ENCODE results near the gene CD93.

DNA sequence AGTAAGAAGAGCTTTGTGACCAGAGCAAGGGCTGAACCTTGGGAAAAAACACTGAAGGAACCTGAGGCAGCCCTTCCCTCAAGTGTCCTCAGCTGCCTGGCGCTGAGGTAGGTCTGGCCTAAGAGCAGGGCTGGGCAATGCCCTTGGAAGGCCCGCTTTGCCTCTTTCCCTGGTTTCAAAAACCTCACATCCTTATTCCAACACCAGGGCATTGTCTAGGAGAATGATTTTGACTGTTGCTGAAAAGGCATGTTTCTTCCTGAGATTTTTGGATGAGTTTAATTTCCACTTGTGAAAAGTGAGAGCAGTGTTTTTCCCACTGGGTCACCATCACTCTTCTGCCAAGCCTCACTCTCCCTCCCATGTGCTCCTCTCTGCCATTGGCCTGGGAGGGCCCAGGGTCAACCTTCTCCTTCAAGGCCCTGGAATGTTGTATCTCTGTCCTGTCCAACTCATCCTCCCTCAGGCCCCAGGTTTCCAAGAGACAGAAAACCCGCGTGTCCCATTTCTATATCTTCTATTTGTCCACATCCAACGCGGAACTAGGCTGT, 173.1 kb downstream of the SCP2D1 start:
- RRBS = no CpG with 5 or more reads among the region's 6 CpGs

GRCh38 chr20:18989587-18990154, 176.1 kb downstream of the SCP2D1 start:
- RRBS = no CpG with 5 or more reads among the region's 8 CpGs

DNA sequence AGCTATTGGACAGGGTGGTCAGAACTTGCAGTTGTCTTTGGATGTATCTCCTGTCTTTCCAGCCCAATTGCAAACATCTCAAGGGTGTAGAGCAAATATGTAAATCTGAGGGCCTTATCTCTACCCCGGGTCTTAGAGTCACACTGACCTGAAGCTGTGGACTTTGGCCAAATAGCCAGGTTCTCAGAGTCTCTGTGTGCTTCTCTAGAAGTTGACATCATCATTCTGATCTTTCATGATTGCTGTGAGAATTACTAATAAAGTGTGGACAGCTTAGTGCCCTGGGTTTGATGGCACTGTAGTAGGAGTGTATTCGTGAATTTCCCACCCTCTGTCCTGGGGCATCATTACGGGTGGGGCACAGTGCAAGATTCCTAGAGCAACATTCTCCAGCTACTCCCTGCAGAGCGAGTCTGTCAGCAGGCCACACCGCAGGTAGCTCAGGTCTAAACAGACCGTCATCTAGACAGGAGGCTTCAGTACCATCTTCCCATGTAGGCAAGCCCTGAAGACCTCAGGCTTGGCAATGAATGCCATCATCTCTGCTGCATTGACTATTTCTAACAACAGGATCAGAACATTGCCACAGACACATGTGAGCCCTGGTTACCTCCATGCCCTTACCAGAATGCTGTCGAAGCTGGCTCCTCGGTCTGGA, 71.2 kb downstream of the SLC24A3 start:
- RRBS = no CpG with 5 or more reads among the region's 8 CpGs

GRCh38 chr20:19552197-19552466, 205.9 kb upstream of the RIN2 start:
- RRBS = no CpG with 5 or more reads among the region's 2 CpGs

DNA sequence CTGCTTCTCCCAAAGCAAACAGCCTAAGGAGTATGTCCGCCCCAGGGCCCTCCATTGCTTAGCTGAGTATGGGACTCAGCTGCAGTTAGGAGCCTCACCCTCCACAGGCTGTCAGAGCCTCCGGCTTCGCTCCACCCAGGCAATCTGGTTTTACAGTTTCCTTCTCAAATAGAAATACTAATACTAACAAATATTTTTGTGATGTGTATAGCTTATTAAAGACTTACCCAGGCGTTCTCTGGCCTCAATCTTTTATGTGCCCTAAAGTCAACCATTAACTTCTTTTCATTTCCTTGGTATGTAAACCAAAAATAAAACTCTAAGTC, 17.7 kb downstream of the RIN2 start:
- RRBS = no CpG with 5 or more reads among the region's 4 CpGs

DNA sequence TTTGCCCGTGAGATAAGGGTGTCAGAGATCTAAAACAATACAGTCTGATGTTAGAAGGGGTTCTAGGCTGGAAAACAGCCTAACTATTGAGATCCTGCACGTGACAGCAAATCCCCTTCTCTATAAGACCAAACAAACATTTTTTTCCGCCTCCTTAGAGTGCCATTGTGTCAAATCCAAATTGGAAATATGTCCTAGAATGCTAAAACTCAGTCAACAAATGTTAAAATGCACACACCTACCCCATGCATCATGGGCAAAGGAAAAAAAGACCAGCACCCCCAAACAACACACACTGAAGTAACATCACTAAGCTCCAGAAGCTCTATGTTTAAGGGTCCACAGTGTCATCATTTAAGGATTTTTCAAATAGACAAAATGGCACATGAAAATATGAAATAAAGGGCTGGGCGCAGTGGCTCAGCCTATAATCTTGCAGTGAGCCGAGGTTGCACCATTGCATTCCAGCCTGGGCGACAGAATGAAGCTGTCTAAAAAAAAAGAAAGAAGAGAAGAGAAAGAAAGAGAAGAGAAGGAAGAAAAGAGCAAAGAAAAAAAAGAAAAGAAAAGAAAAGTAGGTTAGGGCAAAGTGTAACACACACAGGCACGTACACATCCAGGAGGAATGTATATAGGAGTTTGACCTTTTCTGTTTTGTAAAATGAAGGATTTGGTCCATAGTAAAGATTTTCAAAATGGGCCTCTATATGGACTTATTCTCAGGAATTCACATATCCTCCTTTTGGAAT, 37.7 kb downstream of the RIN2 start:
- RRBS = no CpG with 5 or more reads among the region's 7 CpGs

- RRBS = no CpG with 5 or more reads among the region's 7 CpGs
Observed at GRCh38 chr20:20021003-20021364, 3.8 kb downstream of the NAA20 start.

DNA sequence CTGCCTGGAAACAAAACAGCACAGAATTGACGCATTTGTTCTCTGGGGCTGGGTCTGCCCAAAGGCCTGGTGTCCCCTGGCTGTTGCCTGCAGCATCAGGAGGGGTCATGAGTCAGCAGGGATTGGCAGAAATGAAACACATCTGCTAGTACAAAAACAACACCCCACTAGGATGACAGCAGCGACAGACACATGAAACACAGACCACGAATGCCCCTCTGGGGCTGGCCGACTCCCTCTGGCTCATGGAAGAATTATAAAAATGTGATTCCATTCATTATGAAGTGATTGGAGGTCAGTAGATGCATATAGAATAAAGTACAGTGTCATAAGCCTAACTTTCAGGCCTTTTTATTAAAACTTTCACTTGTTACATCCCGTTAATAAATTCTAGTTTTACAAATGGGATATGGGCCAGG, 157.5 kb upstream of the INSM1 start:
- RRBS = no CpG with 5 or more reads among the region's 5 CpGs

DNA sequence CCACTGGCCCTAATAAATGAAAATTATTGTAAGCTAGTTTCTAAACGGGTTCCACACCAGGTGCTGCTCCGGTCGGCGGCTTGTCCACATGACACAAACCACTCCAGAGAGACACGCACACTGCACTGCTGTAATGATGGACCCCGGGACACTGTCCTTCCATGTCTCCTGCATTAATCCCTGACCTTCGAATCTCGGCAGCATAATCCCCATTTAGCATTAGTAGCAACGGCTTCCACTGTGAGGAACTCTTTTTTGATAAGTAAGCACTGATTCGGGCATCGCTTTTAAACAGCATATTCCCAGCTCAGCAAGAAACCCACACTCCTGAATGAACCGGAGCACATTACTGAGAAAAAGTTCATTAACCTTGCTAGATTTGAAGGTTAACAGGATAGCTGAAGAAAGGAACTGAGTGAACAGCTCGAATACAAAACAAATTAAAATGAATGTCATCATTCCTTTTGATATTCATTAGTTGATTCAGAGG, 43.6 kb downstream of the INSM1 start:
- RRBS = 91% methylated on average over 5 of the region's 13 CpGs

DNA sequence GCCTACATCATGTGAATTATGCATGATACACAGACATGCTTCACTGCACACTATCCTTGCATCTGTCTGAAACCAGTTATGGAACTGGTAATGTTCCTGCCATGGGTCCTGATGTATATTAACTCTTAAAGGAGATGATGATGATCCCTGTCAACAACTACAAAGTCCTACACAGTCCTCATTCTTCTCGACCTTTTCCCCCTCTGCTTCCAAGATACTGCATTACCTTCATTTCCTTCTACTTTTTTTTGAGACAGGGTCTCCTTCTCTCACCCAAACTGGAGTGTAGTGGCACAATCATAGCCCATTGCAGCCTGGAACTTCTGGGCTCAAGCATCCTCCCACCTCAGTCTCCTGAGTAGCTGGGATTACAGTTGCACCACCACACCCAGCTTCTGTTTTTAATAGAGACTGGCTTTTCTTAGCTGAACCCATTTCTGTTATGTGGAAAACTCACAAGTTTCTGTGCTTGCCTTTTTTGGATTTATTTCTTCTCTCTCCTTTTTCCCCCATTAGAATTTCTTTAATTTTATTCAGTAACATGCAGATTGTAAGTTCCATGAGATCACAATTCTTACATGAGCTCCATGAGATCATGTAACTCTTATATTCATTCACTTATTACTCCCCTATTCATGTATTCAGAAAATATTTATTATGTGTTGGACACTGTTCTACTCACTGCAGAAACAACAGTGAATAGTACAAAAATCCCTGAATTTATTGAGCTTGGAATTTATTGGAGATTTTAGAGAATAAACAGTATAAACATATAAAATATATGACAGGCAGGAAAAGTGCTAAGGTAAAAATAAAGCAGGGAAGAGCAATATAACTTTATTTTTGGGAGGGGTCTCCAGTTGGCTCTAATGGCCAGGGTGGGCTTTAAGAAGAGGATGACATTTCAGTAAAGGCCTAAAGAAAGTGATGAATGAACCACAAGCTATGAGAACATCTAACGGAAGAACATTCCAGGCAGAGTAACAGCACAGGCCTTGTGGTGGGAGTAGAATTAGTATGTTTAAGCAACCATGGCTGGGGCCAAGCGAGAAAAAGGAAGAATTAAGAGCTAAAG, 105.7 kb downstream of the INSM1 start:
- RRBS = no CpG with 5 or more reads among the region's 3 CpGs

DNA sequence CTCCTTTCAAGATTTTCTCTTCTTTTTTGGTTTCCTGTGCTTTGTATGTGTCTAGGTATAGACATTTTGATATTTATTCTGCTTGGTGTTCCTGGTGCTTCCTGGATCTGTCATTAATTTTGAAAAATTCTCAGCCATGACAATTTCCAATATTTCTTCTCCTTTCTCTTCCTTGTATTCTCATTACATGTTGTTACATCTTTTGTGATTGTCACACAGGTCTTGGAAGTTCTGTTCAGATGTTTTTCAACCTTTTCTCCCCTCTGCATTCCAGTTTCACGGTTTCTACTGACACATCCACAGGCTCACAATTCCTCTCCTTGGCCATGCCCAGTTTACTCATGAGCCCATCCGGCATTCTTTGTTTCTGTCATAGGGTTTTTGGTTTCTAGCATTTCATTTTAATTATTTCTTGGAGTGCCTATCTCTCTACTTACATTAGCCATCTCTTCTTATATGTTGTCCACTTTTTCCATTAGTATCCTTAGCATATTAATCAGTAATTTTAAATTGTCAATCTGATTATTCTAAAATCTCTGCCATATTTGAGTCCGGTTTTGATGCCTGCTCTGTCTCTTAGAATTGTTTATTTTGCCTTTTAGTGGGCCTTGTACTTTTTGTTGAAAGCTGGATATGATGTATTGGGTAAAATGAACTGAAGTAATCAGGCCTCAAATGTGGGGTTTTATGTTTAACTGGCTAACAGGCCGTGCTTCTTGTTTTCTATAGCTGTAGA, 118.8 kb downstream of the INSM1 start:
- RRBS = no CpG with 5 or more reads among the region's 4 CpGs

- RRBS = no CpG with 5 or more reads among the region's 6 CpGs
Observed at GRCh38 chr20:20490734-20491313, 122.9 kb downstream of the INSM1 start.

DNA sequence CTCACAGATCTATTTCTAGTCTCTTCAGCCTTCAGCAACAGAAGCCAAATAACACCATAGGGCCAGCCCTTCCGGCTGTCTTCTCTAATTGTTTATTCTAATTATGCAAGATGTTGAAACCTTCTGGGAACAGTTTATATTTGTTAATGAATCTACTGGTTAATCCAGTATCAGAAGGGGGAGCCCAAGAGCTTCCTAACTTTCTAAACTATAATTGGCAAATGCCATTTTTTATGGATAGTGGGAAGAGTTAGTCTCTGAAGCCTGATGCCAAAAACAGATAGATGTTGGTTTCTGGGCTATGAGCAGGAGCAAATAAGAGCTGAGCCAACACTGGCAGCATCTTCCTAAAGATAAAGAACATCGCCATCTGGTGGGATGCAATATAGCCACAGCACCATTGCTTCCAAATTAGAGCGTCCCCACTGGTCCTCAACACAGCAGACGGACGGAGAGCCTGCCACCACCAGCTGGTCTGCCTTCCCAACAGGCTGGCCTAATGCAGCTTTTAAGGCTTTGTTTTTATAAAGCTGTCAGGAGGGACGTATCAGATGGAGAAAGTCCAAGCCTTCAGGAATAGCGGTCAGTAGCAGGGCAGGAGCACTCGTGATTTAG, 118.9 kb downstream of the RALGAPA2 start:
- RRBS = no CpG with 5 or more reads among the region's 8 CpGs

GRCh38 chr20:21106226-21106545, 19.7 kb upstream of the KIZ start:
- RRBS = no CpG with 5 or more reads among the region's 31 CpGs

- RRBS = 7% methylated on average over 13 of the region's 46 CpGs
Observed at GRCh38 chr20:21514621-21515437, 965 bp upstream of the NKX2-2 start.

DNA sequence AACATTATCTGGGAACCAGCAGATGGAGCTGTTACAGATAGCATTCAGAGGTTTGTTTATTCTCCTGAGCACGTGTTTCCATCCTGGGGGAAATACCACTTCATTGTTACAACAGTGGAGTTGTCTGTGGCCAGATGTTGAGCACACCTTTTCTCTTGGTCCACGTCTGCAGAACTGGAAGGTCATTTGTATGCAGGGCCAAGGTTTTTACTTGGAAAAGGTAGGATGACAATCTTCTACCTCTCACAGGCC, 16.1 kb upstream of the NKX2-2 start:
- RRBS = no CpG with 5 or more reads among the region's 2 CpGs

DNA sequence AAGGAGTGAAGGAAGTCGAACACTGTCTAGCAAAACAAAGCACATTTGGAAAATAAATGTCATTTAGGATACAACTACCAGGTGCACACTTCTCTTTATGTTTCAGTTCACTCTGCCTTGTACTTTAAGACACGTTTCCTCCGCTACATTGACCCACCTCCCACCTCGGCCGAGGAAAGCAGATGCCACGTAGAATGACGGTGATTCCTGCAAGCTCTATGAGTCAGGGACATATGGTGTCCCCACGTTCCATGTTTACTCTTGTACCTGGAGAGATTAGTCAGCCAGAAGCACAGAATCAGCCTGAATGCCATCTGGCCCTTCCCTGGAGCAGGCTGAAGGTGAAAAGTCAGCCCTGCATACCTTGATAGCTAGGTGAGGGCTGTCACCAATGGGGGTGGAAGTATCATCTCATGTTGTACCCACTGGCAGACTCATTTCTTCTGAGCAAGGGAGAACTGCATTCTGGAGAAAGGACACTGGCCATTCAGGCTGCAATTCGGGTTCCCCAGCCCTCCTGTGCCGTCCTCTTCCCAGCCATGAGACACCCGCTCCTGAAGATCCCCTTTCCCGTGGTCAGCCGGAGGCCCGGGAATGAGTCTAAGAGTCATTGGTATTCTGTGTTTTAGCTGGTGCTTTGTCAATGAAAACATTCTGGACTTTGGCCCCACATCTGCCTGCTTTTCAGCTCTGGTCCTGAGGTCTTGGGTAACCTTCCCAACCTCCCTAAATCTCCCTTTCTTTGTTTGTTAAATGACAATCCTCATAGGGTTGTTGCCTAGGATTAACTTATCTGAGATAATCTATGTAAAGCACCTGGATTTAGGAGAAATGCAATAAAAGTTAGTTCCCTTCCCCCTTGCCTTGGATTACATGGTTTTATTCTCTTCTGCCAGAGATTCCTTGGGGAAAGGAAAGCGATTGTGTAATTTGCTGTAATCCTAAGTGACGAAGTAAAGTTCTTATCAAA, 60.5 kb downstream of the FOXA2 start:
- RRBS = no CpG with 5 or more reads among the region's 16 CpGs

DNA sequence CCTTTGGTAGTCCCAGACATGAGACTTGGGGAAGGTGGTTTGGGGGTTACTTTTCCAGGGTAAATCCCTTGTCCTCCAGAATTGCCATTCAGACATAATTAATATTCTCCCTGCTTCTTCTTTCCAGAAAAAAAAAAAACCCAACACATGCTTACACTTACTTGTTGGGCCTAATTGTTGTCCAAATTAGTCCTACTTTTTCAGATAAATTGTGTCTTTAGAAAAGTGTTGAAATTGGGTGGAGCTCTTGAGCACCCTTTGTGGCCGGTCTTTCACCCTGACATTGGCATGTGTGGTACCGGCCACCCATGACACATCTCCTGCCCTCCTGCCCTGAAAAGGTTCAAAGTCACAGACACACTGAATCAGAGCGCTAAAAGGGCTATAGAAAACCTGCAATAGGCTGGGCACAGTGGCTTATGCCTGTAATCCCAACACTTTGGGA, 57.3 kb downstream of the FOXA2 start:
- RRBS = no CpG with 5 or more reads among the region's 3 CpGs

DNA sequence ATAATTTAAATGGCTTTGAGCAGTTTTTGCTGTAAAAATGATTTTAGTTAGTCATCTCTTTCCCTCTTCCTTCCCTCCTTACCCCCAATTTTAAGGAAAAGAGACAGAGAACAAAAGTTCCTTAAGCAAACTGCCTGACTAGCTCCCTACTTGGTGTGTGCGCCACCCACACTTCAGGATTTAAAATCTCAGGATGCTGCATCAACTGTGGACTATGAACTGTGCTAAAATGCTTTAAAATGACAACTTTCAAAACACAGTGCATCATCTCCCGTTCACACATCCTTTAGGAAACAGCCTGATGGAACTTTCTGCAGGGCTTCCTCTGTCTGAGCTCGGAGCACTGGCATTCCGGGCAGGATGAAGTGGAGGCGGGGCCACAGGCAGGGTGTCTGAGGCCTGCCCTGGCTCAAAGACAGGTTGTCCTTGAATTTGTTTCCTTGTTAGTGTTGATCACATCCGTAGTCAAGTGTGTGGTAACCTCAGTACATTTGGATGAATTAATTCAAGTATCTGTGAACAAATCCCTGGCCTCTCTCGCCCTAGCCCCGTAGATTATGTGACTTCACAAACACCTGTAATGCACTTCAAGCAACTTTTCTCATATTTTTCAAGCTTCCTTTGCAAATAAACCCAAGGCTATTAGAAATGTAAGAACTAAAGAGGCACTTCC, 3.3 kb downstream of the CD93 start:
- RRBS = no CpG with 5 or more reads among the region's 8 CpGs

GRCh38 chr20:23086161-23086706, at the start of gene CD93:
Gene CD93 (minus strand): TSS chr20:23086324.
- RRBS = 23% methylated on average over 13 of the region's 20 CpGs

Measured in pericardium (tissue), 1 donor.